Aorta (tissue), 1 donor: ENCODE data around the genes PHLDB2 and TAGLN3.

DNA sequence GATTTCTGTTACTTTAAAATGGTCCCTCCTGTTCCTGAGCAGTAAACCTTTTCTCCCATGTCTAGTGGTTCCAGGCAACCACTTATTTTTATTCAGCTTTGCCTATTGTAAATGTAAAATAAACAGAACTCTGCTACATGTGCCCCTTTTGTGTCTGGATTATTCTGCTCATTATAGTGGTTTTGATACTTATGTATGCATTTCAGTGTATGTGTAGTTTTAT lies 641.4 kb upstream of the DPPA4 start:
- PRO-cap = no peak

DNA sequence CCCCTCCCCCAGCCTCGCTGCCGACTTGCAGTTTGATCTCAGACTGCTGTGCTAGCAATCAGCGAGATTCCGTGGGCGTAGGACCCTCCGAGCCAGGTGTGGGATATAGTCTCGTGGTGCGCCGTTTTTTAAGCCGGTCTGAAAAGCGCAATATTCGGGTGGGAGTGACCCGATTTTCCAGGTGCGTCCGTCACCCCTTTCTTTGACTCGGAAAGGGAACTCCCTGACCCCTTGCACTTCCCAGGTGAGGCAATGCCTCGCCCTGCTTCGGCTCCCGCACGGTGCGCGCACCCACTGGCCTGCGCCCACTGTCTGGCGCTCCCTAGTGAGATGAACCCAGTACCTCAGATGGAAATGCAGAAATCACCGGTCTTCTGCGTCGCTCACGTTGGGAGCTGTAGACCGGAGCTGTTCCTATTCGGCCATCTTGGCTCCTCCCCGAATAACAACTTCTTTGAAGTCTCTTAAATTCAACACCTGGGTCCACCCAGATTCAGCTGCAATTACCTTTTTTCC lies 19.9 kb downstream of the CD96 start:
- PRO-cap = no peak

- PRO-cap = no peak
These were observed 4.9 kb downstream of the ZBED2 start for GRCh38 chr3:111590329-111590528.

- PRO-cap = no peak
These were observed 38.0 kb downstream of the PLCXD2 start for GRCh38 chr3:111712457-111712894.

DNA sequence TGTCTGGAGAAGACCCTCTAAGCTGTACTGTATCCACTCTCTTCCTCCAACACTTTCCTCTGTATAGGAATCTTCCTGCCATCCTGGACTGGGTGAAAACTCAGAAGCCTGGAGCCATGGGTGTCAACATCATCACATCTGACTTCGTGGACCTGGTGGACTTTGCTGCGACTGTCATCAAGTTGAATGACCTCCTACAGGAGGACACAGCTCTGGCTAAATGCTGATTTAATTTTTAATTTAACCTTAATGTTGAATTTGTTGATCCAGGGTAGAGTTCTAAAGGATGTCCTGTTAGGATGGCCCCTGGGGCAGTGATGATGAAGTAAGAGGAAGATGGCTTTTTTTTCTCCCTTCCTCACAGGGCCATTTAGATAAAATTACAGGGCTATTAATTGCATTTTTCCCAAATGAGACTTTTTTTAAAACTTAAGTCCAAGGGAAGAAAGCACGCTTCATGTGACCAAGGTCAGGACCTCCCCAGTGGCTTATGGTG lies 46.2 kb downstream of the PLCXD2 start:
- PRO-cap = no peak

GRCh38 chr3:111784053-111784252 lies 75.1 kb upstream of the PHLDB2 start:
- PRO-cap = no peak

- PRO-cap = no peak
These were observed 51.2 kb upstream of the PHLDB2 start for GRCh38 chr3:111807770-111808345.

- PRO-cap = bidirectional peak, plus-strand start at chr3:111859873, minus-strand start at chr3:111859723
These were observed at the start of gene PHLDB2 for GRCh38 chr3:111858997-111859923. PHLDB2 (plus strand) TSS chr3:111859265.

- PRO-cap = no peak
These were observed 6.1 kb downstream of the PHLDB2 start for GRCh38 chr3:111865000-111865815.

DNA sequence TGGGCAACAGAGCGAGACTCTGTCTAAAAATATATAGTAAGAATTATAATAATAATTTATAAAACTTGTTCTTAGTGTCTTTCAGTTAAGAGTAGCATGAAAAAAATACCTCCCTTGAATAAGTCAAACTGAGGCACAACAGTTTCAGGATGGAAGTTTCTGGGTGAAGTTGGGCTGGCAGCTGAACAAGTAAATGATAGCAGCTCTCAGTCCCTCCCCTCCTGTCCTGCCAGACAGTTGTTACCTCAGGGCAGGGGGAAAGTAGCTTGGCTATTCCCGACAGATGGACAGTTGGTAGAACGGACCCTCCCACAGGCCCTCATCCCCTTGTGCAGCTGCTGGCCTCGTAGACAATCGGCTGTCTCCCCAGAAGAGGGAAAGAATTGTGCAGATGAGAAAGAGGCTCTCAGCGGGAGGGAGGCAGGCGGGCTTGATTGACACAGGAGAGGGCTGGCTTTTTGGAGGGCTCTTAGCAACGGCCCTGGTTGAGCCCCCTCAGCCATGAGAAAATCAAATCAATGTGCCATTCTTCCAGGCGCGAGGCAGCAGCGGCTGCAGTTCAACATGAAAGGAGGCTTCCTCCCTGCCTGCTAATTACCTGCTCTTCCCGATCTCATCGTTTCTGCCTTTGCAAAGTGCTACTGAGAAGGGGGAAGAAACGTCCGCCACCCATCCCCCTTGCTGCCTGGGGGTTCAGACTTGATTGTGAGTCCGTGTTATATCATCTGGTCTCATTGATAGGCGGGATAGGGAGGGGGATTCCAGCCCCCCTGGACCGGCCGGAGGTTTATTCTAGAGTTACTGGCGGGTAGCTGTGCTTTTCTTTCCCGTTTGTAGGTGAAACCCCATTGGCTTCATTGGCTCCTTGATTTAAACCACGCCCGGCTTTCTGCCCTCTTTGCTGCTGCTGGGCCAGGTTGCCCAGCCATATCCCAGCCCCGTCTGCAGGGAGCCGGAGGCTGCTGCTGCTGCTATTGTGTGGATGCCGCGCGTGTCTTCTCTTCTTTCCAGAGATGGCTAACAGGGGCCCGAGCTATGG lies at the start of gene TAGLN3:
TSS of gene TAGLN3 (plus strand) at position 513 of the 1,039 bp plus-strand sequence.
- PRO-cap = no peak

DNA sequence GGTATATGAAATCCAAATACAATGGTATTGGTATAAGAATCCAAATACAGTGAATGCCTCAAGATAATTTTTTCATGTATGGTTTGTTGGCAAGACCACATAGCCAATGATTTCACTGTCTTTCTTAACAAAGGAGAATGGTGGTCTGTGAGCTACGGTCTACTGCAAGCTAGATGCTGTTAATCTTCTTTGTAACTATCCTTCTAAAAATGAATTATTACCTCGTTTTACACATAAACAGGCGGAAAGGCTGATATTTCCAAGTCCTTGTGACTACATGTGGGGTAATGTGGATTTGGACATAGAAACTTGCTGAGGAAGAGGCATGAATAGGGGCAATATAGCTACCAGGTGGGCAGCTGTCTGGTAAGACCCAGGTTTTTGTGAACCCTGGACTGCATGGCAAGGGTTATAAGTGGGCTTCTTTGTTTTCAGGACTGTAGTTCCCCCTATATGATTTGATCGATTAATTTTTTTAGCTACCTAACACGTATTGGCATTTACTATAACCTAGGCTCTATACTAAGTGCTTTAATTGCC lies 1.1 kb downstream of the CD200 start:
- PRO-cap = unidirectional peak, plus-strand start at position 130 of the sequence

DNA sequence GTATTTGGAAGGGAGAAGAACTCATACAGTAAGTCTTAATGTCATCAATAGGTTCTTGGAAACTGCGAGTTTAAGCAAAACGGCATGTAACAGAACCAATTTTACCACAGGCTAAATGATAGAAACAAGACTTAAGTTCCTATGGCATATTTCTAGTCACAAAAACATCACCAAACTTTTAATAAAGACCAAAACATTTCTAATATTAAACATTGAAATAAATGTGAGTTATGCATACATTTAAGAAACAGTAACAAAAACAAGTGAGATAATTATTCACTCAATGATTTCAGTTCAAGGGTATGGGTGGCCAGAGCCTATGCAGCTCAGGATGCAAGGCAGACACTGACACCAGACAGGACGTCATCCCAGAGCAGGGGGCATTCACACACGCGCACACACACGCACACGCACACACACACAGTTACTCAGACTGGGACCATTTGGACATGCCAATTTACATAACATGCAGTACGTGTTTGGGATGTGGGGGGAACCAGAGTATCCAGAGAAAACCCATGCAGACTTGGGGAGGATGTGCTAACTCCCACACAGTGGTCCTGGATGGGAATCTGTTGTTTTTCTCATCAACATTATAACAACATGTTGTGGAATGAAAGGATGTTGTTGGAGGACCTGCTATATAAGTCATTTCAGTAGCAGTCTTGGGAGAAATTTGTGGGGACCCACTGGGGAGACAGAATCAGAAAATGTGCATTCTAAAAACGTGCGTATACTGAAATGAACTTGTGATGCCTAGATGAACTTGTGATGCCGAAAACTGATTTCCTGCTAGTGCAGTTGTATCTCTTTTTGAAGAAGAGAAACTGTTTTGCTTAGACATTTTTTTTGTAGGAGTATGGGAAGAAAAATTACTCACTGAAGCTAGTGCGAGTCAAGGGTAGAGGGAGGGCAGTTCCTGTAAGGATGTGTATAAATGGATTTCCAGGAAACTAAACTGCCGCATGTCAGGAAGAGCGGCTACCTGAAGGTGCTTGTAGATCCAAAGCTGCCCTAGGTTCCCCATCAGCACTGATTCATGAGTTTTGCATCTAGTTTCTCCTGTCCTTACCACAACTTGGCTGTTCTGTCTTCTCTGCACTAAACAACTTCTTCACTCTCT lies 25.1 kb downstream of the CD200 start:
- PRO-cap = unidirectional peak, plus-strand start at position 961 of the sequence; unidirectional peak, plus-strand start at position 1,055 of the sequence

- PRO-cap = no peak
These were observed 78.5 kb downstream of the CD200 start for GRCh38 chr3:112411399-112412006.

DNA sequence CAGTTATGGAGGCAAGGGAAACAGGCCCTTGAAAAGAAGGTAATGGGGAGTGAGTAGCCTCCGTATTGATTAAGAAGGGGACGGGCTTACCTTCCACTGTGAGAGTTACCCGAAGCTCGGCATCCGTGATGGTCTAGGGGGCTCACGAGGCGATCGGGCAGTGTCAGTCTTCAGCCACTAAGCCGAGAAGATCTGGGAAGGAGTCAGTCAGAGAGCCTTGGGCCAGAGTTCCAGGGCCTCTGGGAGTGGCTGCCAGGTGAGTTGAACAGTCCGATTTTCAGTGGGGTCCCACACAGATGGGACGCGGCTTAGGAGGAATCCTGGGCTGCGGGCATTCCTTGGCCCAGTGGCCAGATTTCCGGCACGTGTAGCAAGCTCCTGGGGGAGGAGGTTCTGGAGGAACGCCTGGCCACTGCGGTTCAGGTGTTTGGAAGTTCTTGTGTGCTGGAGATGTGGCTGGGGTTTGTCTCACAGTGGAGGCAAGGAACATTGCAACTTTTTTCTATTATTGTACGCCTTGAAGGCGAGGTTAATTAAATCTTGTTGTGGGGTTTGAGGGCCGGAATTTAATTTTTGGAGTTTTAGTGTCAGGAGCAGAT lies 78.5 kb downstream of the BTLA start:
- PRO-cap = no peak

- PRO-cap = no peak
These were observed 2.6 kb downstream of the CCDC80 start for GRCh38 chr3:112638048-112638994.

DNA sequence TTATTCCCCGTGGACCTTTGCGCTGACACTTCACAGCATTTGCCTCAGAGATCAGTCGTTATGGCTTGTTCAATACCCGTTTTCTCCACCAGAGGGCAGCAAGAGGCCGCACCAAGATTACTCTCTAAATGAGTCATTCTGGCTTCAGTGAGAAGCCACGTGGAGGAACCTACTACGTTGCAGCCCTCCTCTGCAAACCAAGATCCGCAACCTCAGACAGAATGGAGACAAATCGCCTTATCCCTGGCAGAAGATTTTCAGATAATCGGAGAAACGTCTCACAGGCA lies 31.8 kb upstream of the NEPRO start:
- PRO-cap = no peak

GRCh38 chr3:113193153-113193735 lies 18.1 kb upstream of the BOC start:
- PRO-cap = no peak

- PRO-cap = no peak
These were observed 1.9 kb downstream of the BOC start for GRCh38 chr3:113213287-113213720.

DNA sequence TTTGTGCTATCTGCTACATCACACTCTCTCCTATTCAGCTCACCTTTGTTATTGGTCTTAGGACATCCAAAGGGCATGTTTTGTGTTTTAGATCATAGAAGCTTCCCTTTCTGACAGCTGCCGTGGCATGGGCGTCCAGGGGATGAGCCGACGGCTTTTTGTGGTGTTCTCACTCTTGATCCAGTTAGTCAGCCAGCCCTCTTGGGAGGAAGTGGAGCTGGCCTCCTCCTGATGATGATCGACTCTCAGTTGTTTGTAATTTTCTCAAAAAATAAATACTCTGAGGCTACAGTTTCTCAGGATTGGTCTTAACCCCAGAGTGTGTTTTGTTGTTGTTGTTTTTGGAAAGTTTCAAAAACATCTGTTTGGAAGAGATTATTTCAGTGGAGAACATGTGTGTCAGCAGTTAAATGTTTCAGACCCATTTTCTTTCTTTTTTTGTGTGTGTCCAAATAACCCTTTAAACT lies 34.4 kb downstream of the BOC start:
- PRO-cap = no peak

DNA sequence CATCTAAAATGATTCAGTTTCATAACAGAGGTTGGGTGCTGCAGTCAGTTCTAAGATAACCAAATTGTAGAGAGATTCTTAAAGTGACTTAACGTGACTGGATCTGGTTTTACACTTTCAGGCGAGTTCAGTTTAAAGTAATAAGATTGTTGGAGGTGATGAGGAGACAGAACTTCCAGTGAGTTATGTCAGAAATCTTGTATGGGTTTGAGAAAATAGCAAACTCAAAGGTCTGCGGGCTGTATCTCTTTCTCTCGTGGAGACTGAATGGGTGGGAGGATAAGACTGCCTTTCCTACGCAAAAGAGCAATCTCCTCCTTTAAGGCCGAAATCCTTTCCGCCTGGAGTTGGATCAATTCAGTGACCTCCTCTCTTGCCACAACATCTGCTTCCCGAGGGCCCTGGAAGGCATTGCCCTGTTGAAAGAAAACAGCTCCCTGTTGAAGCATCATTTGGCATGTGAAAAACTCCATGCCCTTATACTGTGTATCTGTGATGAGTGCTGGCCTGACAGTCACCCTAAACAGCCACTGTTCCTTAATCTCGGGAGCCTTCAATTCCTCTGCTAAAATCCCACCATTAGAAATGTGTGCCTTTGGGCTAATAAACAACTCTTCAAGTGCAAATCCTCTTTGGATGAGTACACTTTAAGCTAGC lies 80.1 kb downstream of the BOC start:
- PRO-cap = no peak